ENCODE measurements around a stretch of chr17.

DNA sequence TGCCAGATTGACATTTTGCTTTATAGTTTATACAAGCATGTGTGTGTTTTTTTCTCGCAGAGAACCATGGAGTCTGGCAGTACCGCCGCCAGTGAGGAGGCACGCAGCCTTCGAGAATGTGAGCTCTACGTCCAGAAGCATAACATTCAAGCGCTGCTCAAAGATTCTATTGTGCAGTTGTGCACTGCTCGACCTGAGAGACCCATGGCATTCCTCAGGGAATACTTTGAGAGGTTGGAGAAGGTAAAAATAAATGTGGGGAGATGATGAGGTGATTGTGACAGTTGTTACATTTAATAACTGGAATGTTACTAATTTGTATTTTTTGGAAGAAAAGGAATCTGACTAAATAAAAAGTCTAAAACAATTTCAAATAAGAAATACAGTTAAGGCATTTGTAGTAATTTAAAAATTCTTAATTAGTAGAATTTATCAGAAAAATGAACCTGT, 3.1 kb downstream of the PRKAR1A start:
- RRBS: no CpG with 5 or more reads among the region's 8 CpGs

DNA sequence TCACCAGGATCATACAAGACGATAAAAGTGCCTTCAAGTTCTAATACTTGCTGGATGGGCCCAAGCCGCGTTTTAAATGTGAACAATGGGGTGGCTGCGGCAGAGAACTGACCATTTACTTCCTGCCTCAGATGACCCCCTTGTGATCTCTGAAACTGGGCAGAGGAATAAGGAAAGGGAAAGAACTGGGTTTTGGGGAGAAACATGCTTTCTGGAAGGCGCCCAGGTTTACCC, 1.7 kb downstream of the FAM20A start:
- RRBS: no CpG with 5 or more reads among the region's 5 CpGs

- RRBS: no CpG with 5 or more reads among the region's 6 CpGs
Observed at GRCh38 chr17:68733584-68734357, 132.6 kb upstream of the FAM20A start.

DNA sequence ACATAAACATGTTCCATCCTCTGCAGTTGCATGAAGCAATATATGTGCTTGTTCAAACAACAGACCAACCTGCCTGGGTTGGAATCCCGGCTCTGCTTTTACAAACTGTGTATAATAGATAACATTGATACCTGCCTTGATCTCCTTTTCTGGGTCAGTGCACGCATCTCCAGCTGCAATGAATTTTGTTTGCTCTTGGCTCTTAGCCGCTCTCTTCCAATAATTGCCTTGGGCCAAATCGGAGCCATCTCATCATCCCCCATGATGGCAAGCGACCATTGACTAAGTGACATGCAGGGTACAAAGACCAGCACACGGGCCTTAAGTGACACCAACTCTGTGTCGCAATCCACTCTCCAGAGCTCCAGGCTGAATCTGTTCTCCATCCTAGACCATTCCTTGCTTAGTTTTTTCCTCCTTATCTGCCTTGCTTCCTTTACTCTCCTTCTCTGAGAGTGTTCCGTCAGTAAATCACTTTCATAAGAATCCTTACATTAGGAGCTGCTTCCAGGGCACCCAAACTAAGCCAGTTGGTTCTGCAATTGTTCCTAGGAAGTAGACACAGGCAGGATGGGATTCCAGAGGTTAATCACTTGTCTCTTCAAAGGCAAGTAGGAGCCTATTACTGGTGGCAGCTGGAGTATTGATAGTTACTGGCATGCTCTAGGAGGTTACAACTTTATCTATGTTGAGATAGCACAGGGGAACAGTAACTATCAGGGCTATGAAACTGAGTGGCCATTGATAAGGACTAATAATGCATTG, 134.2 kb downstream of the ABCA8 start:
- RRBS: no CpG with 5 or more reads among the region's 8 CpGs

- RRBS: no CpG with 5 or more reads among the region's 5 CpGs
Observed at GRCh38 chr17:68824665-68825254, 130.4 kb downstream of the ABCA8 start.

DNA sequence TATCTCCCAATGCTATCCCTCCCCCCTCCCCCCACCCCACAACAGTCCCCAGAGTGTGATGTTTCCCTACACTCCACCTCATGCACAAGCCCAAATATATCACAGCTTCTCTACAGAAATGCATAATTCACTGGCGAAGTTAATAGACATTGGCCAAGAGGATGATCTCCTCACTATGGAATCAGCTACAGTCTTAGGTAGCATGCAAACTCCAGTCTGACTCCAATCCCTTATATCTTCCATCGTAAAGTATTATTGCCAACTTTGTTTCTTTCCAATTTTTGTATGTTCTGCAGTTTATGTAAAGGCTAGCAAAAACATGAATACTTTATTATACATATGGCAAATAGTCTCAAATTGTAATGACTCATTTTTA, 1.0 kb downstream of the ABCA8 start:
- RRBS: no CpG with 5 or more reads among the region's 2 CpGs

DNA sequence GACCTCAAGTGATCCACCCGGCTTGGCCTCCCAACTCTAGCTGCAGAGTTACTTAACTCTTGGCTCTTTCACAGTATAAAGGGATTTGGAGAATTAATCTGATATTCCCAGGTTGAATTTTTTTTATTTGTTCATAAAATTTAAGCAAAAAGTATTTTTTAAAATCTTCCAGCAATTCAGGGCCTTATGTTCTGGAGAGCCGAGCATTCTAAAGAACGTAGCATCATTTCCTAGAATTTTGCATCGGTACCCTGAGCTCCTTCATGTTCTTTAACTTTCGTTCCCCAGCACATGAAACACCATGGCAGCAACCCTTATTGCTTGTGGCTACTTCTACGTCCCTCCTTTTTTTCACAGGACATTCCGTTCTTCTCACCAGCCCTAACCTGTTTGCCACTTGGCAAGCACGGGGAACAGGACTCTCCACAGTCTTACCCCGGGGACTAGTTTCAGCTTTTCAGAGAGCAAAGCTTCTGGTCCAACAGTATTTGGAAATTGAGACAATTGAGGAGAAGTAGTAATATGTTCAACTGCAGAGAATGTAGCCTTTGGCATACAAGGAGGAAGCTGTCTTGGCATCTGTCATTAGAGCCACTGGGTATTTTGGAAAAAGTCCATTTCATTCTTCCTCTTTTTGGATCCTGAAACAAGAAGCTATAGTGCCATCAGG, 65.6 kb downstream of the MAP2K6 start:
- RRBS: no CpG with 5 or more reads among the region's 9 CpGs

DNA sequence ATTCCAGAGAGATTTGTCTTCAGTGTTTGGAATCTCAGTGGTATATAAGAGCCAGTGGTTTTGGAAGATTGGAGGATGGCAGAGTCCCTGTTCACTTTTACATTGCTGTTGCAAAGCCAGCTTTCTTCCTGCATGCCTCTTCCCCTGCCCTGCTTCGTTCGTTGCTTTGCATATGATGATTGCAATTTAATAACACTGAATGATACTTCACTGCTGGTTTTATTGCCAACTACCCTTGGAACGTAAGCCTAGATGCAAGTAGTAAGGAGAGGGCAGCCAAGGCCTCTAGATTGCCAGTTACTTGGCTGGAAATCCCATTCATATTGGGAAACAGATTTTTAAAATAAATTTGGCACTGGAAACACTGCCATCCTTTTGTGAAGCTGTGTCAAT, 86.3 kb downstream of the MAP2K6 start:
- RRBS: no CpG with 5 or more reads among the region's 3 CpGs

DNA sequence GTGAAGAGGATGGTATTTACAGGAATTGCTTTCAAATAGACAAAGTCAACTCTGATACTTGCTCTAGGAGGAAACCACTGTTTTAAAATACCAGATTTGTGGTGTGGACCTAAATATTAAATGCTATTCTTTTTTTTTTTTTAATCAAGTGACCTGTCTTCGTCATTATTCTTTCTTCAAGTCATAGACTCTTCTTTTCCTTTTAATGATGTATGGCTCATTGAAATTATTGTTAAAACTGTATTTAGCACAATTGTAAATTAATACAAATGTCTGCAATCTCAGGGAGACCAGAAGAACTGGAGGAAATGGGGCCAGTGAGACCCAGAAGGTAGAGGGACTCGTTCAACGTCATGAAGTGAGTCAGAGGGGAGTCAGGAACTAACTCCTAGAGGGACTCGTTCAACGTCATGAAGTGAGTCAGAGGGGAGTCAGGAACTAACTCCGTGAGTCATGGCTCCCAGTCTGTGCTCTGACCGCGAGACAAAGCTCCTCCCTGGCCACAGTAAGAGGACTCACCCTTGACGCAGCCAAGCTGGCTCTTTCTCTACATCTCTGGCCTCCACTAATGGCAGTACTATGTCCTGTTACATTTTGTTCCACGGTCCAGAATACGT, 902.3 kb downstream of the KCNJ2 start:
- RRBS: no CpG with 5 or more reads among the region's 11 CpGs

DNA sequence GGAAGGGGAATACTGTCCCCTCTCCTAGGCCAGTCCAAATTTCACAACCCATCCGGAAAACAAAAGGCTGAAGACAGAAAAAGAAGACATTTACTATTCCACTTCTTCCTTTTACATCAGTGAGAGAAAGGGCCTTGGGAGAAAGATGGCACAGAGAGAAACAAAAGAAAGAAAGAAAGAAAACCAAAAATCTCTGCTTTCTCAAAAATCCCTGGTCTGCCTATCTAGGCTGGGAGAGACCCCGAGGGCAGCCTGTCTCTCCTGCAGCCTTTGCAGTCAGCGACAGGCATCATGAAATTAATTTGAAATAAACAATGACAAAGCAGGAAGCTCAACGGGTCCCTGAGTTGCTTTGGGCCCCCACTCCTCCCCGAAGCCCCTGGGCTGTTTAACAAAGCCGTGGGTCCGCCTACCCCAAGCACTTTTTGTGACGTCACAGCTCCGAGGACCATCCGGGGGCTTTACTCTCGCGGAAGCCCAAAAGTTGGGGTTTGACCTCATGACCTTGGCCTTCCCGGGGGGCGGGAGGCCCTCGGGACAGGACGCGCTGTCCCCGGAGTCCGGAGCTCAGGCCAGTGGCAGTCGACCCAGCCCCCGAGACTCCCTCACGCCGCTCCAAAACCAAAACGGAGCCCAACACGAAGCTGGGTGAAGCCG, 5.3 kb upstream of the SOX9 start:
- RRBS: 32% methylated on average over 13 of the region's 26 CpGs

- RRBS: 12% methylated on average over 5 of the region's 38 CpGs
Observed at GRCh38 chr17:72122338-72122935, 1.6 kb downstream of the SOX9 start.

DNA sequence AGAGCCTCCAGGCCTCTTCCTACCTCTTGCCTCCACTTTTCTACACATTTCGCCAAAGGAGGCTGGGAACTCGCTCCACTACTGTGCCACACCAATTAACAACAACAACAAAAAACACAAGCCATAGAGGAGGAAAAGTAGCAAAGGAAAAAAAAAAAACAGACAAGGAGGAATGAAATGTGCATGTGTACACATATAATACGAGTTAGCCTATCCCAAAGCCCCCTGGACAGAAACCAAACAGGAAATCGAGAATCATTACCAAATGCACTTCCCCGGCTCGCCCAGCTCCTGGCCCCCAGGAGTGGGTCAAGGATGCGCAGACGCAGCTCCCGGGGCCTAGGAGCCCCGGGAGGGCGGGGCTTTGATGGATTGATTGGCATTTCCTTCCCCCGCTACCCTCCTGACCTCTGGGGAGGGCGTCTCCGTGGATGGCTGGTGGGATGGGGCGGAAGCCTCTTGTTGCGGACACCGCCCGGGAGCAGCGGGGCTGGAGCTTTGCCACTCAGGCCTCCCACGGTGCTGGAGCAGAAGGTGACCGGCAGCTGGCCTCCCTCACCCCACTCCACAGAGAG, 262.0 kb downstream of the SOX9 start:
- RRBS: 50% methylated on average over 9 of the region's 21 CpGs

DNA sequence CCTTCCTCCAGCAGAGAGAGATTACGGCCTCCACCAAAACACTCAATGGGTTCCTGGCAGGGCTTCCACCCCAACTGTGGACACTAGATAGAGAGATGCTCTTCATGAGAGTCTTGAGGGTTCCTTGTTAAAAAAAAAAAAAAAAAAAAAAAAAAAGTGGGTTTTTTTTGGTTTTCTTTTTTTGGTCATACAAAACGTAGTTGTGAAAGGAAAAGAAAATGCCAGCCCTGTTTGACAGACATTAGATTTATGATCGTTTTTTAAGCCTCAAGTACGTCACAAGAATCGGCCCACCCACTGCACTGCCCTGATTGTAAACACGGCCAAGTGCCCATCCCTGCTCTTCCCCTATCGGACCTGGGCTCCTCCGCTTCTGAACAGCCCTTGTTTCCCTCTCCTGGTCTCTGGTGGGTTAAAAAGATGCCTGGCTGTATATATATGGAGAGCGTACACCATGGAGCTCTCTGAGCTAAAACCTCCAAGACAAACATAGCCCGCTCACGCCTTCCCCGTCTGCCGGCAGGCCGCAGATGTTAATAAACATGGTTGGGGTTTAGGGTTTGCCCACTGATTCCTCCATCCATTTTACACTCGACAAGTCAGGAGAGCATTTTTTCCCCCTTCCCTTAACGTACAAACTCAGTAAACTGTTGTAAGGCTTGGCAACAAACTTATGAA, 325.7 kb downstream of the SOX9 start:
- RRBS: no CpG with 5 or more reads among the region's 16 CpGs

DNA sequence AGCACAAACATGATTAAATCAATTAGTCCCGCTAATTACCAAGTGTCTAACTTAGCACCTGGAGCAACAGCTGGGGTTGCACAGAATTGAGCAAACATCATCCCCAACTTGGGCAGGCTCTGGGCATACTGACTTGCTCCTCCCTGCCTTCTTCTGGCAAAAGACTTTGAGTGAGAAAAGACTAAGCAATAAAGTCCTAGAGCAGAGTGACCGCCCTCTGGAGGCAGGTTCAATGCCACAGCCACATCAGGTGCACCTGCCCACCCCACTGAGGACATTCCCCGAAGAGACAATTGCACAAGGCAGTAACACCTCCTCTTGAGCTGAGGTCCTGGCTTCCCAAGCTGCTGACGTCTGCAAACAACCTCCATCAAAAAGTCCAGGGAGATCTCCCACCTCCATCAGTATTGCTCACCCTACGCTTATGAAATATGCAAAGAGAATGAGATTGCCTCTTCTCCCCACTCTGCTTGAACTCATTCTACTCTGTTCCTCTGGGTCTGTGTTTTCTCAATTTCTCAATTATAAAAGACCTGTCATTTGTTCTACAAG, 358.4 kb downstream of the SOX9 start:
- RRBS: no CpG with 5 or more reads among the region's 5 CpGs

DNA sequence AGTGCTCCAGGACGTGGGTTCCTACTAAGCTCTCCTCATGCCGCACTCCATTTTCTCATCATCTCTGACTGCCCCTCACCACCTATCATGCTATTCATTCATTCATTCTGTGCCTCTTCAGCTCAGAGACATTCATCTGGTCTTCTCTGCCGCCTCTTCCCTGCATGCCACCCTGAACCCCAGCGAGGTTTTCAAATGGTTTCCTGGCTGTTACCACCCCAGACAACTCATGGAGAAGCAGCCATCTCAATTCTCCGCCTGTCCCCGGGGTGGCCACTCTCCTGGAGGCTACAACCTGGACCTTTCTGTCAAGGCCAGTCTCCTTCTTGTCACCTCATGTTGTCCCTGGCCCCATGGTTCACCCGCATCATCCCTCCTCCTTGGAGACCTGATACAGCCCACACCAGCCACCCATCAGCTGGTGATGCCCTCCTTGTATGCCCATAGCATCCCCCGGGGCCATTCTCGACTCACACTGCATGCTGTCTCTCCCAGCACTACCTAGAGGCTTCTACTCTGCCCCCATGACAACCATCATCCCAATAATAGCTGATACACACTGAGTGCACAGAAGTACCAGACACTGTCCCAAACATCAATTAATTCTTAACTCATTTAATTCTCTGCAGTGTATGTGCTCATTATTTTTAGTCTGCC, 407.5 kb downstream of the SOX9 start:
- RRBS: no CpG with 5 or more reads among the region's 9 CpGs

GRCh38 chr17:72560332-72561319, 439.8 kb downstream of the SOX9 start:
- RRBS: no CpG with 5 or more reads among the region's 25 CpGs

GRCh38 chr17:72574251-72575044, 453.6 kb downstream of the SOX9 start:
- RRBS: no CpG with 5 or more reads among the region's 11 CpGs

DNA sequence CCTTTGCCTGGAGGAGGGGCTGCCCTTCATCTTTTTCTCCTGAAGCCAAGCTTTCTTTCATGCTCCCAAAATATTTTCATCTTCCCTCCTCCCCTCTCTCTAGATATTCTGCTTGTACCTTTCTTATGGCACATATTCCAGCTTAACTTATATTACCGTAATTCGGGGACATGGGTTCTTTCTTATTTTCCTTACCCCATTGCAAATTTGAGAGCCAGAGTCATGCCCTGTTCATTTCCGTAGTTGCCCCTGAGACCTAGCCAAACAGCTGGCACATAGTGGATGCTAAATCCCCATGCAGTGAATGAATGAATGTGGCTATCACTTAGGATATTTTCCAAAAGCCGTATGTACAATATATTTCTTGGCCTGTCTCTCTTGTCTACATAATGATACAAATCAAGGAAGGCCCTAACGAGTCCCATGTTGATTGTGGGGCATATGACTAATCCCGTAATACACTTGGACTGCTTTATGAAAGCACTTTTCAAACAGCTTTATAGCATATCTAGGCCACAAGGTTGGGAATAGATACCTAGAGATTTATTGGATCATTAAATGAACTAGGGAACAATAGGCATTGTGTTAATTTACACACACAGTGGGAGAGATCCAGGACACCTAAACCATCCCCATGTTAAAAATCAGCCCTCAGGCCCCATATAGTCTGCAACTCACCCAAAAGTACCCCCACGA, 478.1 kb downstream of the SLC39A11 start:
- RRBS: no CpG with 5 or more reads among the region's 7 CpGs

DNA sequence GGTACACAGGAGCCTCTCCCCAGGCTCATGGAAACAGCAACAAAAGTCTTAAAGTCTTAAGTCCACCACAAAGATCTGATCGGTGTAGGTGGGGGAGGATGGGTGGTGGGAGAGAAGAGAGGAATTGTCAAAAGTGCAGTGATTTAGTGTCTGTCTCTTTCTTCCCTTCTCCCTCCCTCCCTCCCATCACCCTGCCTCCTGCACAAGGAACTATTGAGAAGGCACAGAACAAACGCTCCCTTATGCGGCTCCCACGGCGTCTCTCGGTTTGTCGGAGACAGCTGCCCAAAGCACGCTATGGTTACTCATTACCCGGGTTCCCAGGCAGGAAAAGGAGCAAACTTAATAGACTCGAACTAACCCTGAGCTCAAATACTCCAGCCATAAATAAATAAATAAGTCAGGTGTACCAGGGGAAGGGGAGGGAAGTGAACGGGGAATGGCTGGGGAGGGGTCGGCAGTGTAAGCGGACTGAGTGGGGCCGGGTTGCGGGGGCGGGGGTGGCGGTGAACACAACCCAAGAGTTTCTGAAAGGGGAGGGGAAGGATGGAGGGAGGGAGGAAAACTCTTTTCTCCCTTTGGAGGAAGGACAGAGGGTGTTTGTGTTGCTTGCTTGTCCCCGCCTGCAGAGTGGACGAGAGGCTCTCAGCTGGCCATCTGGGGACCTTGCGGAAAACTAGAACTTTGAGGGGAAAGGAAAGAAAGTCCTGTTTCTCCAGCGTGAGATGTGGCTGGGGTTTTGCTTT, 477.3 kb downstream of the SLC39A11 start:
- RRBS: no CpG with 5 or more reads among the region's 21 CpGs

- RRBS: 14% methylated on average over 2 of the region's 12 CpGs
Observed at GRCh38 chr17:72661249-72661664, 431.2 kb downstream of the SLC39A11 start.